ENCODE measurements around the gene PCK1.

DNA sequence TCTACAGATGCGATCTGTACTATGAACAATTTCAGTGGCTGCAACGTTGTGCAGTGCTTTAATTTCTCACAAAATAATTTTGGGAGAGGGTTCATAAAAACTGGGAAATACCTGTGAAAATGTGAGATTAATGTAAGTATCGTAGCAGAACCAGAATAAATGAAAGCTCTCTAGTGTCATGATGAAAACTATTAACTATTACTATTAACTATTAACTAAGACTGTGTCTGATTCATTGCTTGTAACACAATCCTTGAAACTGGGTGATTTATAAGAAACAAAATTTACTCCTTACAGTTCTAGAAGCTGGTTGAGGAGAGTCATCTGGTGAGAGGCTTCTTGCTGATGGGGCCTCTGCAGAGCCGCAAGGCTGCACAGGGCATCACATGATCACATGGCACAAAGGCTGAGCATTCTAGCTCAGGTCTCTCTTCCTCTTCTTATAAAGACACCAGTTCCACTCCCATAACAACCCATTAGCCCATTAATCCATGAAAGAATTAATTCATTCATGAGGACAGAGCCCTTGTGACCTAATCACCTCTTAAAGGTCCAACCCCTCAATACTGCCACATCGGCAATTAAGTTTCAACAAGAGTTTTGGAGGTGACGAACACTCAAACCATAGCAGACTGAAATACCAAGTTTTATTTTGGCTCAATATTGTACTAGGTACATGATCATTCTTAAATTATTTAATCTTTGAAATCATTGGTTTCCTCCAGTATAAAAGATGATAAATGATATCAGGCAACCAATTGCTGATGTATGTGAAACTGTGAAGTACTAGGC, 233.4 kb upstream of the ZNF217 start:
- PRO-cap, result no peak

GRCh38 chr20:53828590-53829820, 235.4 kb upstream of the ZNF217 start:
- PRO-cap, result bidirectional peak, plus-strand start at chr20:53828867, minus-strand start at chr20:53828840

- PRO-cap, result no peak
Observed at GRCh38 chr20:53859664-53860165, 210.7 kb downstream of the BCAS1 start.

DNA sequence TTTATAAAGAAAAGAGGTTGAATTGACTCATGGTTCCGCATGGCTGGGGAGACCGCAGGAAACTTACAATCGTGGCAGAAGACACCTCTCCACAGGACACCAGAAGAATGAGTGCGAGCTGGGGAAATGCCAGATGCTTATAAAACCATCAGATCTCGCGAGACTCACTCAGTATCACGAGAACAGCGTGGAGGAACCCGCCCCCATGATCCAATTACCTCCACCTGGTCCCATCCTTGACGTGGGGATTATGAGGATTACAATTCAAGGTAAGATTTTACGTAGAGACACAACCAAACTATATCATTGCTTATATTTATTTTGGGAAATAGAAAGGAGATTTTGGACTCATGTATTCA, 11.5 kb downstream of the BCAS1 start:
- PRO-cap, result no peak

GRCh38 chr20:54084862-54085553, 14.6 kb upstream of the BCAS1 start:
- PRO-cap, result no peak

GRCh38 chr20:56460002-56461114, 8.1 kb upstream of the RTF2 start:
- PRO-cap, result no peak

DNA sequence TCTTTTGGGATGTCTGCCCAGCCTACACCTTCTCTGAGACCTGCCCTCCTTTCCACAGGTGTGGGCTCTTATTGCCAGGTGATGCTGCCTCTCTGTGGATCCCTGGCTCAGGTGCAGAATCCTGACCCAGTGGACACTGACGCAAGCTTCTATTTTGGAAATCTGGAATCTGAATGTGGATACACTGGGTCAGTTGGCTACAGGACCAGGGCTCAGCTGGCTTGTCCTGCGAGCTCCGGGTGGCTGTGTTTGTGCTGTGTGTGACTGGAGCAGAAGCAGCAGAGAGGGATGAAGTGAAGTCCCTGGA, 54.4 kb downstream of the TFAP2C start:
- PRO-cap, result no peak

DNA sequence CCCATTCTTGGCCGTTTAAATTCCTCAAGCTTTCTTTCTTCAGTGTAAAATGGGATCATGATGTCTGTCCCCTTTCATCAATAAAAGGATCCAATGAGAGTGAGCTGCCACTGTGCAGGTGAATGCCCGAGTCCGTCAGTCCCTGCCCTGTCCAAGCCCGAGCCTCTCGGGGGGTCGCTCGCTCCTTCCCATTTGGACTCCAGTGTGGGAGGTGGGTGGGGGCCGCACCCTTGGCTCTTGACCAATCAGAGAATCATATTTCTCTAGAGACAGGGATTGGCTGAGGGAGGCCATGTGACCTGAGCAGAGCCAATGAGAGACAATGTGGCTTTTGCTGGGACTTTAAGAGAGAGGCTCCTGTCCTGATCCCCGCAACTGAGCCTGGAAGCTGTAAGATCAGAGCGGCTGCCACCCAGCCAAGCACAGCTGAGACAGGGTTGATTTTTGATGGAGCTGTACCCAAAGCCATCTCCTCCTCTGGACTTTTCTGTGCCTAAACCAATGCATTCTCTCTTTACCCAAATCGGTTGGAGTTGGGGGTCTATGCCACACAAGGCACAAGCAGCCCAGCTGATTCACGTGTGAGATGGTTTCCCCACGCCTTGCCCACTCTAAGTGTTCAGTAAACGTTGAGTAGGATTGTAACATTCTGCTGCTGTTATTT, 199.3 kb downstream of the TFAP2C start:
- PRO-cap, result no peak

DNA sequence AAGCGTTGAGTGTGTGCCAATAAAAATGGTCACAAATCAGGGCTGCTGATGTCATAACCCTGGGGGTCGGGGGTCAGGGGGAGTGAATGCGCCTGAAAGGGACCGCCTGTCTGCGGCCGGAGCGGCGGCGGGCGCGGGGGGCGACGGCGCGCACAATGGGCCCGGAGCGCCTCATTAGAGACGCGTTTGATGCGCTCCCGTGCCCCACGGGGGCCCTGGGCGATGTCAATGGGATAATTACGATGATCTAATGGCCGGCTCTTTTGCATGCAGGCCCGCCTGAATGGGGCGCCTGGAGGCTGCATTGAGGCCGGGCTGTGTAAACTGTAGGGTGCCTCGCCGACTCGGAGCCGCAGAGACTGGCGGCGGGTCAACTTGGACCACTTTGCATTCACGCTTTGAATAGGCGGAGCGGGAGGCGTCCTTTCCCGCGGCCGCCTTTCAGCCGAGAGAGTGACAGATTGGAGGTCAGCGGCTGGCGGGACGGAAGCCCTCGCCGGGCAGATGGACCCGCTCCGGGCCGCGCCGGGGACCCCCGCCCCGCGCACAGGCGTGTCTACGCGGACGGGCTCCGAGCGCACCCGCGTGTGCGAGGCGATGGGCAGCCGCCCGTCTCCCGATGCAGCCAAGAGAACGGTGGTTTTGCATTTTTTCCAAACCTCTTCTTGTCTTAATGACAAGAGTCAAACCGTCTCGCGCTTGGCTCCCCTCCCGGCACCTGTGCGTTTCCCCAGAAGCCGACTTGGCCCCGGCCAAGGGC, 296.2 kb downstream of the TFAP2C start:
- PRO-cap, result no peak

DNA sequence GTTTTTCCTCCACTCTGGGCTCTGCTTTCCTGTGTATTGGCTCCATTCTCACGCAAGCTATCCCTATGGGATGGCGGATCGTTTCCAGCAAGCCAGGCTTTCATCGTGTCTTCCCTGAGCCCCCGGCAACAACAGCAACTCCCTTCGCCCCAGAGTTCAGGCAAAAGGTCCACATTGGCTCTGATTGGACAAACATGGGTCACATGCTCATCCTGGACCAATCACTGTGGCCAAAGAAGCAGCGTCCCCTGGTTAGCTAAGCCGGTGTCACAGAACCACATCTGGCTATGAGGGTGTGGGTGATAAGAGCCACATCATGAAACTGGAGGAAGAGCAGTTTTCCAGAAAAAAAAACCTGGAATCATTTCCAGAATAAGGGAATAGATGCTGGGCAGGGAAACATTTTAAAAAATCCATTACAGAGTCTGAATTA, 160.1 kb downstream of the BMP7 start:
- PRO-cap, result no peak

DNA sequence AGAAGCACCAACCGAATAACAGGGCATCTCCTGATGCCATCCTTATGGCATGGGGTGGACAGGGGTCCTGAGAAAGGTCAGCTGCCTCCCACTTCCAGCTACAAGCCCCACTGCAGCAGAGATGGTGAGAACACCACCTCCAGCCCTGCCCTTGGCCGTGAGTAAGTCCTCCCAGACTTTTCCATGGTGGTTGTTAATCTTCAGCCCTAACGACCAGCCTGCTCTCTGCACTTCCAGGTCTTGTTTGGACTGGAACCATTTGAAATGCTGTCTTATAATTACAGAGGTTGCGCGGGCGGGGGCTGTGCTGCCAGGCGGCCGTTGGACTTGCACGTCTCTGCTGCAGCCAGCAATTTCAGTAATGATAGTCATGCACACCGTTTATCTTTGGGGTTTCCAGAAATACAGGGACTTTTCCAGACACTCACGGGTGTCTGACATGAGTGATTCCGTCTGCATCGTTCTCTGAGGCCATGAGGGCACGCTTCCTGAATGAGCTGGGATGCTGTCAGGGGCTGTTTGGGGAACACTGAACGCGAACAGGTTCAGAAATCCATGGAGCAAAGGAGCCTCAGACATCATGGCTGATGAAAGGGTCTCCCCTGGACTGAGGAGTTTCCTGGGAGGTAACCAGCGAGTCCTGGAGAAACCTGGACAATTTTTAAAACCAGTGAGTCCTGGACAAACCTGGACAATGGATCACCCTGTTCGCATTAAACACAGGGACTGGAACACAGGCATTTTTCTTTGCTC, 118.1 kb downstream of the BMP7 start:
- PRO-cap, result bidirectional peak, plus-strand start at position 468 of the sequence, minus-strand start at position 246 of the sequence

DNA sequence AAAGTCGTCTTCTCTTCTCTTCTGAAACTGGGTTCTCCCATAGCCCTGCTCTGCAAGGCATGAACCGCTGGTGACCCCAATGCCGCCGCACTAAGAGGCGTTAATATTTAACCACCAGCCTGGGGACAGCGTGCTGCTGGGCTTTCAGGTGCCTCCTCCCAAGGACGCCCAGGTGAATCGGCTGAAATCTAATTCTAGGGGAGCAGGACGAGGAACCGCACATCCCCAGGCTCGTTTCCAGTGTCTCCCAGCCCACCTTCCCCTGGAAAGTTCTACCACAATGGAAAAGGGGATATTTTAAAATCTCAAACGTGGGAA, 56.4 kb downstream of the BMP7 start:
- PRO-cap, result no peak

- PRO-cap, result no peak
Observed at GRCh38 chr20:57349132-57349525, 1.9 kb upstream of the RAE1 start.

GRCh38 chr20:57396617-57397583, 5.7 kb downstream of the RBM38 start:
- PRO-cap, result no peak

DNA sequence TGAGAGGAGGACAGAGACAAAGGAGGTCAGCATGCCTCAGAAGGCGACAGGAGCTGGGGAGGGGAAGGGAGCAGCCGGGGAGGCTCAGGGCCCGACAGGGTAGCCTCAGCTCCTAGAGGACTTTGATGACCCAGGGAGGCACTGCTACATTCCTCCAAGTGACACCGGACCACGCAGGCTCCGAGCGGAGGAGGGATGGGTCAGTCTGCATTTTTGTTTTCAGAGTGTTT, 7.8 kb downstream of the RBM38 start:
- PRO-cap, result no peak

DNA sequence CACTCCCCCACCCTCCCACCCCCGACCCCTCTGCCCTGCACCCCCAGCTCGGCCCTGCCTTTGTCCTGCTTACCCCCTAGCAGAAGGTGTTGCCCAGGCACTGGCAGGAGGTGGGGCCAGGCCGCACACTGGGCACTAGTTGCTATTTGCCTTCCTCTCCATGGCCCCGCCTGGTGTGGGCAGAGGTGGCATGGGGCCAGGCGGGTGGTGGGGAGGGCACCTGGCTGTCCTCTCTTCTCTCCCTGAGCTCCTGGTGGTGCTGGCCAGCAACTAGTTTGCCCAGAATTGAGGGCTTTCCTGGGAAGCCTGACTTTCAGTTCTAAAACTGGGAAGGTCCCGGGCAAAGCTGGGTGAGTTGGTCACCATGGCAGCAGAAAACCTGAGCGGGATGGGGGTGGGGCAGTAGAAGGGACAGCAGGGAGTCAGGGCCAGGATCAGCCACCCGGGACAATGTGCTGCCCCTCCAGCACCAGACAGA, 48.2 kb downstream of the RBM38 start:
- PRO-cap, result no peak

DNA sequence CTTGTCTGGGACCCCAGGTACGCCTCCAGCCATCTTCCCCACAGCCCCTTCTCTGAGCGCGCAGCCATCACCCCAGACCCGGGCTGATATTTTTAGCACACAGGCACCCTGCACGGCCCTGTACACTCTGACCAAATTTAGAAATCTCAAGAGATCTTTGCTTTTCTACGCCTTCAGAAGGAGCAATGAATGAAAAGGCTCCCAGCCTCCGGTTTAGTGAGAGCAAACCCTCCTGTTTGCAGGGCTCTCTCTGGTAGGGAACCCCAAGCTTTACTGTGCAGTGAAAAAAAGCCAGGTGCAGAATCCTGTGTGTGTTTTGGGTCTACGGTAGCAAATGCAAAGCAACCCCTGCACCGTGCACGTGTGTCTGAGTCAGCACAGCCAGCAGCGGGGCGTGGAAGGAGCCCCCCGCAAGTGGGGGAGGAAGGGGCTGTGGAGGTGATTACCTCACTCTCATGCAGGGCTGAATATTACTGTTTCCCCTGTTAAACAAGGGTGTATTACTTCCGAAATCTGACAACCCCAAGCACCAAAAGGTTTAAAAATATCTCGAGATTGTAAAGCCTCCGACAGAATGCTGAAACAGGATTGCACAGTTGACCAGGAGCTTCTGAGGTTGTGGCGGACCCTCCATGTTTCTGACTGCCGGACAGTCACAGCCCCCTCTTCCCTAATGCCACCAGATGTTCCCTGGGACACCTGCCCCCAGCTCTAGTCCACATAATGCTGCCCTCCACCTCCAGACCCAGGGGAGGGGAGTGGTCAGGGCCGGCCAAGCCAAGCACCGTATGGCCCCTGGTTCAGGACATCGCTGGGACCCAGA, 44.1 kb downstream of the CTCFL start:
- PRO-cap, result no peak

DNA sequence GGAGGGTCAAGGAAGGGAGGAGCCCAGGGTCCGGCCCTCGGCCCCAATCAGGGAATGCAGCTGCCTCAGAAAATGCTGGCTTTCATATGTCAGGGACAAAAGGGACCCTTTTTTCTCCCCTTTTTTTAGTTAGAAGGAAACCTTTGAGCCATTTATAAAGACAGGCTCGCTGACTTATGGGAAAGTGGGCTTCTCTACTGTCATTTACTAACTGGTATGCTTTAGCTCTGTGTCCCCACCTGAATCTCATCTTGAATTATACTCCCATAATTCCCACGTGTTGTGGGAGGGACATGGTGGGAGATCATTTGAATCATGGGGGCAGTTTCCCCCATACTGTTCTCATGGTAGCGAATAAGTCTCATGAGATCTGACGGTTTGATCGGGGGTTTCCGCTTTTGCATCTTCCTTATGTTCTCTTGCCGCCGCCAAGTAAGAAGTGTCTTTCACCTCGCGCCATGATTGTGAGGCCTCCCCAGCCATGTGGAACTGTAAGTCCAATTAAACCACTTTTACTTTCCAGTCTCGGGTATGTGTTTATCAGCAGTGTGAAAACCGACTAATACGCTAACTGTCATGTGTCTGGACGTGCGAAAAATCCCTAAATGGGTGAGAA, 41.8 kb downstream of the CTCFL start:
- PRO-cap, result no peak

GRCh38 chr20:57560555-57561287, at the start of gene PCK1:
Gene PCK1 (plus strand): TSS chr20:57561110.
- PRO-cap, result no peak

DNA sequence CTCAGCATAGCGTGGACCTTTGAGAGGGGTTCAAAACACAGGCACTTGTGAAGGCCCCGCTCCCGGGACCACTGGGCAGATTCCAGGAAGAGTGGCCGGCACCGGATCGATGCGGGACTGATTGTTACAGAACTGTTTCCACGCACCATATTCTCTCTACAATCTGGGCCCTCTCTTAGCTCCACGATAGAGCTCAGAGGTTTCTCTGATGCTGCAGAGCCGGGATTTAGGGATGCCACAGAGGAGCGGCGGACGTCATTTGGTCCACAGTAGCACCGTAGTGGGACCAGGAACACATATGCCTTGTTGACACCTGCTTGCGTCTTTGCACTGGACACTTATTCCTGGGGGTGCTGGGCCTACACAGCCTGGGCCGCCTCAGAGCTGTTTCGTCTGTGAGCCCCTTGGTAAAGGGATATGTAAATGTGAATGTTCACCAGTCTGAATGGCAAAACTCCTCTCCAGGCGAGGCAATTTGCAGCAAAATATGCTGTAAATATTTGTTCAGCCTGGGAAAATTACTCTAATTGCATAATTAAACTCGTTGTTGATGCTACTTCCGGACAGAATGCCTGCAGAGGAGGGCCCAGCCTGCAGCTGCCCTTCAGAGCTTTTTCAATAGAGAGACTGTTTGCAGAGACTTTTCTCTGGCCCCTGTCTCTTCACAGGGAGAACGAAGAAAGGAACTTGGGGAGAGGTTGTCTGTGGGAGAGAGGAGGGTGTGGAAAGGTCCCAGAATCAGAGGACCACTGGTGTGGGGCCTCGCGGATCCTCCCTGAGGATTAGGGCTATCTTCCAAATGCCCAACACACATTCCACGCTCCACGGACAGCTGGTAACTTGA, 9.4 kb downstream of the PCK1 start:
- PRO-cap, result no peak